SJCRH30 (cell line): ENCODE data around the gene ACP6.

GRCh38 chr1:147237323-147237915 lies 5.1 kb upstream of the CHD1L start:
- RAMPAGE, long total RNA, result no peak

GRCh38 chr1:147237916-147238772 lies 4.3 kb upstream of the CHD1L start:
- RAMPAGE, long total RNA, result no peak

DNA sequence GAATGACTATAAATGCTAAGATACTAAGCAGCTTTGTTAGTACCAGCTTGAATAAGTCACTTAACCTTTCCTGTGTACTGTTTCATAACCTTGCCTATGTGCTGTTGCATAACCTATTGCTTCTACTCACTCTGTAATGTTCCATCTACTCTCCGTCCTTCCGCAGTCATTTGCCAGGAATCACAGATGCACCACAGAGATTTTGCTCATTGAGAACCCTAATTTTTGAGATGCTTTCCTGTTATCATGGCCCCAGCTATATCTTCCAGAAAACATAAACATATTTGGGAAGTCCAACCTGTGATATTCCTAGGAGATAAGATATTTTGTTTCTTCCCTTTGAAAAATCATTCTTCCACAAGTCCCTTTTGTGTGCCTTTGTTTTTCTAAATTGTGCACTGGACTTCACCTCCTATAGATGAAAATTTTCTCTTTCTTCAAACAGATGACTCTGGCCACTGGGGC lies 44.7 kb downstream of the CHD1L start:
- RAMPAGE, long total RNA, result no peak

- RAMPAGE, long total RNA, result no peak
Measured at GRCh38 chr1:147327560-147327892, 85.0 kb downstream of the CHD1L start.

GRCh38 chr1:147402700-147403120 lies 138.6 kb upstream of the BCL9 start:
- RAMPAGE, long total RNA, result no peak

DNA sequence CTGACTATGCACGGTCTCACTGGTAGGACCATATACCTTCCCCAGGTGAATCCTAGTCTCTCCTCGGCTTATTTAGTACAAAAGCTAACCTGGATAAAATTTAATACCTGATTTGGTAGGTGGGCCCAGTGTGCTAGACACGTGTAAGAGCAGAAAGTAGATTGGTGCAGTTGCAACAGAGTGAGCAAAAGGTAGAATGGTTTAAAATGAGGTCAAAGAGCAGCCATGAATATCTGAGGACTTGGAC lies 61.5 kb upstream of the BCL9 start:
- RAMPAGE, long total RNA, result no peak

GRCh38 chr1:147586790-147587731 lies 45.8 kb downstream of the BCL9 start:
- RAMPAGE, long total RNA, result no peak

GRCh38 chr1:147599337-147599761 lies 58.0 kb downstream of the BCL9 start:
- RAMPAGE, long total RNA, result no peak

DNA sequence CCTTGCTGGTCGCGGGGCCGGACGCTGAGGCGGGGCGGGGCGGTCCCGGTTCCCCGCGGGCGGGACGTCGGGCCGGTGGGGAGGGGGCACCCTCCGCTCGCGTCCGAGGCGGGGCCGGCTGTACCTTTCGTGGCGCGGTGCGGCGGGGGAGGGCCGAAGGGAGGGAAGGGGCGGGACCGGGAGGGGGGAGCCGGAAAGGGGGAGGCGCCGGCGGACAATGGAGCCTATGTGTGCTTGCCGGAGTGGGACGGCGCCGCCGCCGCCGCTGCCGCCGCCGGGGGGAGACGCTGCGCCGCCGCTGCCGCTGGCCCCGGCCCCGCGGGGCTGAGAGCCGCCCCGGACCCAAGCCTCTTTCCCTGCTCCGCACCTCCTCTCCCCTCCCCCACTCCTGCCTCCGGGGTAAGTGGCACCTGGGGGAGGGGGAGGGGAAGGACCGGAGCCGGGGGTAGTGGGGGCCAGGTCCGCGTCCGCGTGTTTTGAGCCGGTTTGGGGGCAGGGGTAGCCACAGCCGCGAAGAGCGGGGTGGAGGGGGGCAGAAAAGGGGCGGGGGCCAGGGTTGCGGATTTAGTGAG lies 58.7 kb downstream of the BCL9 start:
- RAMPAGE, long total RNA, result no peak

- RAMPAGE, long total RNA, result no peak
Measured at GRCh38 chr1:147620100-147620594, 50.2 kb downstream of the ACP6 start.

DNA sequence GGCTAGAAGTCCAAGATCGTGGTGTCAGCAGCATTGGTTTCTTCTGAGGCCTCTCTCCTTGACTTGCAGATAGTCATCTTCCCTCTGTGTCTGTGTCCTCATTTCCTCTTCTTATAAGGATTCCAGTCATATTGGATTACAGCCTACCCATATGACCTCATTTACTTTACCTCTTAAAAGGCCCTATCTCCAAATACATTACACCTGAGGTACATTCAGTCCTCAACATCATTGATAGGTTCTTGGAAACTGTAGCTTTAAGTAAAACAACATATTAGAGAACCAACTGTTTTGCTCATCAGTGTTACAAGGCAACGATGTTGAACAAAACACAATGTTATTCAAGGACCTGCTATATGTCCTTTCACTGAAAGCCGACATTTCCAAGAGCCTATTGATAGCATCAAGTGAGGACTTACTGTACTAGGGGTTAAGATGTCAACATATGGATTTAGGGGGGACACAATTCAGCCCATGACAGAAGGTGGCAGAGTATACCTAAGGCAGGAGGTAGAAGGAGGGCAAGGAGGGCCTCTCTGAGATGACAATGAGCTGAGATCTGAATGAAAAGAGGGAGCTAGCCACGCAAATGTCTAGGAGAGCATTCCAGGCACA lies 27.3 kb downstream of the ACP6 start:
- RAMPAGE, long total RNA, result no peak

DNA sequence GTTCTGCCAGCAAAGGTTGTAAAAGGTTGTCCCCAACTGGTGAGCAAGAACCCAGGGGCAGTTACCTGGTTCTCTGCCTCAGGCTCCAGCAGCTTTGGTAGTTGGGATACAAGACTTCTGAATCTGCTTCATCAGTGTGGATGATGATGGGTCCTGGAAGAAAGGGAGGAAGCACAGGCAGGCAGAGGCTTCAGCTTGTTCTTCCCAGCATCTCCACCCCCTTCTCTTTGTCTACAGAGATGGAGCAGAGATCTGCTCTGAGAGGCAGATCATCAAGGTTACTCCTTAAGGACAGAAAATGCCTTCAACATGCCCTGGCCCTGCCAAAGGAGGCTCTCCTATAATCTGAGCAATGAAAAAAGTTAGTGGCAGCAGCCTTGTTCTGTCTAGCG lies 15.2 kb downstream of the ACP6 start:
- RAMPAGE, long total RNA, result no peak

- RAMPAGE, long total RNA, result no peak
Measured at GRCh38 chr1:147669284-147670343, 710 bp downstream of the ACP6 start.

DNA sequence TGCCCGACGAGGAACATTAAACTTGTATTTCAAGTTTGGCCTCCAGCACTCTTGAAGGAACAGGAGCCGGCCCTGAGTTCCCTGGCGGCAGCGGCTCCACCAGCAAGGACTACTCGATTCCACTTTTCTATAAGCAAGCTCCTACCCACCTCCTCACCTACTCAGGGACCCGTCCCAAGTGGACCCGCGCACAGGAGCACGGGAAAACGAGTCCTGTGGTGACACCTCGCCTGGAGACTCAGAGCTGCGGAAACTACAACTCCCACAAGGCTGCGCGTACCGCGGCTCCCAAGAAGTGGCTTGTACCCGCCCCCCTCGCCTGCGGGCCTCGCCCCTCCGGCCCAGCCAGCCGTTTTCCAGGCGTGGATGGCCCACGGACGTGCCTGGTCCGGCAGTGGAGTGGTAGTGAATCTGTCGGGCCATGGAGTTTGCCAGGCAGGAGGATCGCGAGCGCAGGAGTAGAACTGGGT lies at the start of gene ACP6:
Gene ACP6, minus strand, starts transcription at position 181 of the 470 bp plus-strand sequence.
- RAMPAGE, long total RNA, result no peak

- RAMPAGE, long total RNA, result no peak
Measured at GRCh38 chr1:147758784-147759346, 1.5 kb downstream of the GJA5 start.

DNA sequence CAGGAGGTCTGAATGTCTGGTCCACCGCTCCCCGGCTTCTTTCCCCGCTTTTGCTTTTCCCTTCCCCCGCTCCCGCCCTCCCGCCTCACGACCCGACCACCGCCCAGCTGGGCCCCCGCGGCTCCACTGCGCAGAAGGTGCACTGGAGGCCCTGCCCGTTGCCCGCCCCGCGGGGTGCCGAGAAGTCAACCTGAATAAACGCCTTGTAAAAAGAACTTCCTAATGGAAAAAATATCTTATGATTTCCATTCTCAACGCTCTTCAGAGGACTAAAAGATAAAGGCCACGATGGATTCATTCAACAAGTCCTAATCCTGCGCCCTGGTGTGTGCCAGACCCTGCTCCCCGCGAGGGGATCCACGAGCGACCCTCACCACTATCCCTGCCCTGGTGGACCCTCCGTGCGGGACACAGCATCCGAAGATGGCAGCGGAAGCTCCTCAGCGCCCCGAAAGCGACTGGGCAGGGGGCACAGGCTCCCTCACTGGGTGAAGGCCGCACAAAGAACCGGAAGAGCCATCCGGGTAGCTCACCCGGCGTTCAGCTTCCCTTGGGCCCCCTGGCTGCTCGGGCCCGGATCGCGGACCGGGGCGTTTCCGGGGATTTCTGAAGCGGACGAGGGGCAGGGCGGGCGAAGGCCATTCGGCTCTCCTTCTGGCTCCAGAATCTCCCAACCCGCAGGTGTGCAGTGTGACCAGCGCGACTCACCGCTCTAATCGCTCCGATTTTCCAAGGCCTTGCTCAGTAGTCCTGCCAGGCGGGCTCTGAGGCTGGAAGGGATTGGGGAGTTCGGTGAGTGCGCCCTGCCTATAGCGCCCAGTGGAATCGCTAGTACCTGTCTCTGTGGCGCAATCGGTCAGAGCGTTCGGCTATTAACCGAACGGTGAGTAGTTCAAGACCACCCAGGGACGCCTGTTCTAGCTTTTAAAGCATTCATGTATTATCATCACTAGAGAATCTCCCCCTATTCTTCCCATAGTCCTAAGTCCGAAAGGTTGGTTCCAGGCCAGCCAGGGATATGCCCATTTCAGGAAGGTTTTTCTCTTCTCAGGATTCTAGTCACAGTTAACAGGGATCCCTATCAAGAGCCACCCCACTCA lies 94.2 kb upstream of the NBPF11 start:
- RAMPAGE, long total RNA, result no peak

- RAMPAGE, long total RNA, result no peak
Measured at GRCh38 chr1:148297096-148297490, 145.0 kb upstream of the NBPF11 start.

DNA sequence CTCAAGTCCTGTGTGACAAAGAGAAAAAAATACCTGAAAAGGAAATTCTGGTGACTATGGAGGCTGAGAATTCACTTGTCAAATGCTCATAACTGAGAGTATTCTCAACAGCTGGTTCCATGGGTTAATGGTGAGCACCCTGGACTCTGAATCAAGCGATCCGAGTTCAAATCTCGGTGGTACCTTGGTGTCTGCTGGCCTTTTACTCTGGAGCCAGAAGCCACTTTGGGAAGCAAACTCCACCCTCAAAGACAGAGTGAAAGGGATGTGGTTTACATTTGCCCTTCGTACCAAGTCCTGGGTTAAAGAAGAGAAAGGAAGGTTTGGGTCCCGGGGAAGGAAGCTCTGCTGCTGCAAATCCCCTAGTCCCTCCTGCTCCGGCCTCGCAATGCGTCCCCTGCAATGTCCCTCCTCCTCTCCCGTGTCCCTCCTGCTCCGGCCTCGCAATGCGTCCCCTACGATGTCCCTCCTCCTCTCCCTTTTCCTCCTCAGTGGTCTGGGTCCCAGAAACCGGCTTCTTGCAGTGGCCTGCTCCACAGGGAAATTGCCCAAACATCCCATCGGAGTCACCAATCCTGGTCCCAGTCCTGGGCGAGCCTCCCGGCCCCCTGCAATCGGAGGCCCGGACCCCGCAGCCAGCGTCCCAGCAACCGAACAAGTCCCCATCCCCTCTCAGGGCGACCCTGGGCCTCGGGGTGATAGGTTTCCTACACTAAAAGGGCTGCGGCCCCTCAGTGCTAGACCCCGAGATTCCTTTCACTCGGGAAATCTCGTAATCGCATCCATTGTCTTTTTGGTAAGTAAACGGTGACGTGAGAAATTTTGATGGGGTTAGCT lies 129.4 kb downstream of the PPIAL4G start:
- RAMPAGE, long total RNA, result no peak

DNA sequence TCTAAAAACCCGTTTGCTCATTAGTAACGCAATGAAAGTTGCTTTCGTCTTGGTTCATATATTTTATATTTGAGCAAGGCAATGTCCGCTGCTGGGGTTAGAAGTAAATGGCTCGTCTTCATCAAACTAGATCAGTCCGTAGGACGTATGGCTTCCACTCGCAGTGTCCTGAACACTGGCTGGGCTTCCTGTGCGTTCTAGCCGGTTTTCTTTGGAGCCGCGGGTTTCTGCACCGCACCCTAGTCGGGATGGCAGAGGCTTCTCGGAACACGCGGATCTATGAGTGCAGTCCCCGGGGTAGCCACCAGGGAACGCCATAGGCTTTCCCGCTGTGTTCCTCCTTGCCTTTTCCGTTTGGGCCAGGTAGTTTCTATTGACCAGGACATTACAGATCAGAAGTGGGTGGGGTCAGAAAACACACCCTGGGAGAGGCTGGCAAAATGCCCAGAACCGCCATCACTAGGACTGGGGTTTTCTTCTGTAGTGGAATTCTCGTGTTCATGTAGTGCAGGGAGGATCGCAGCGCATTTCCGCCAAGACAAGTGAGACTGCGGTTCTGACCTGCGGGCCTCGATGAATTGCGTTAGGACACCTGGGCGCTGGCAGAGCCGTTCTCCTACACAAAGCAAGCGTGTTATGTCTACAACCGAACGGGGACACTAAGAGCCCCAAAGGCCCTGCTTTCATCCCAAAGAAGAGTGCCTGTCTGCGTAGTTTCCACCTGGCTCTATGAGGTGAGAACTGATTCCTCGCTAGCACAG lies 121.7 kb downstream of the PPIAL4G start:
- RAMPAGE, long total RNA, result no peak

GRCh38 chr1:148428151-148428670 lies 54.9 kb downstream of the PPIAL4G start:
- RAMPAGE, long total RNA, result no peak